T-cell (primary cell): ENCODE data around the gene CALCB.

- PRO-cap, 7 experiments: no peak in any of the 7 experiments
Measured at GRCh38 chr11:13008578-13008935, 559 bp upstream of the RASSF10 start.

GRCh38 chr11:13051331-13051738 is 42.2 kb downstream of the RASSF10 start:
- PRO-cap, 7 experiments: no peak in any of the 7 experiments

DNA sequence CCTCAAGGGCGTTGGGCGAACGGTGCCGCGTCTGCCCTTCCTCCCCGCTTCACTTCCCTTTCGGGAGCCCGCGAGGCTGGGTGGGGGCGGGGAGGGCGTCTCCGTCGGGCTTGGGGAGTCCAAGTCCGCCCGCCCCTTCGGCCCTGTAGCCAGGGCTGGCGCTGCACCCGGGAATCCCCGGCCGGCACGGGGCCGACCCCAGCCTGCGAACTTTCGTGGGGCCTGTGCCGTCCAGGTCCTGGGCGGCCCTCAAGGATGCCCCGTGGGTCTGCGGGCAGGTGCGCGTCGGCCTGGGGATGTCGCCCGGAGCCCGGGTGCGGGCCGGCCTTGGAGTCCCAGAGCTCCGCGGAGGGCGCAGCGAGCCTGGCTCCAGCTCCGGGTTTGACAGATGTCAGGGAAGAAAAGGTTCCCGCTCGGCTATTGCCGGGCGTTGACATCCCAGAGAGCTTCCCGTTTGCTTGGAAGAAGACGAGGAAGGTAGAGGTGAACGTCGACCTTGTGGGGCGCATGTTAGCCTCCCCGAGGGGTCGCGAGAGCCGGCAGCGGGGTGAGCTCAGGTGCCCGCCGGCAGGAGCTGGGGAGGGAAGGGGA is 920 bp downstream of the BMAL1 start:
- PRO-cap, 7 experiments: peak in 1 of 7 experiments; most common plus-strand start position 28 of the sequence (in 1); most common minus-strand start position 55 of the sequence (in 1)

- PRO-cap, 7 experiments: no peak in any of the 7 experiments
Measured at GRCh38 chr11:13350997-13352047, 73.7 kb downstream of the BMAL1 start.

- PRO-cap, 7 experiments: no peak in any of the 7 experiments
Measured at GRCh38 chr11:14484987-14485502, 14.6 kb downstream of the COPB1 start.

DNA sequence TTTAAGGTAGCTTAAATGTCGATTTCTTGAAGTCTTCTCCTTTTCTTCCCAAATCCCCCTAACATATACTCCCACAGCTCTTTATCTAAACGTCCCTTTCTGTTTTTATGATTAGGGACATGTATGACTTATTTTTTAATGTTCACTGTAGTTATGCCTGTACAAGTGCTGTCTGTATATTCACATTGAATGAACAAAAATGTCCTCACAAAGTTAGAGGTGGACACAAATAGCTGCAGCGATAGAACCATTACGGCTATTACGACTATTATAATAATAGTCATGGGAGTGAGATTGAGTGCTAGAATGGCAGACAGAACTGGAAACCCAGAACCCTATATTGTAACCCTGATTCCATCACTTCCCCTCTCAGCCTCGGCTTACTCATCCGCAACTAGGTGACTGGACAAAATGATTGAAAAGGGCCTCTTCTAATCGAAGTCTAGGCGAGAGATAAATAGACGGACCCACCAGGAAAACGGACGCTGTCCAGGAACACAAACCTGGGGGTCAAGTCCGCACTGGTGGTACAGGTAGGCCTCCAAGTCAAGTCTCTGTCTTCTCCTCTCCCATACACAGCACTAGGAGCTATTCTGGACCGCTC is 682 bp downstream of the PSMA1 start:
- PRO-cap, 7 experiments: peak in 3 of 7 experiments; most common plus-strand start position 360 of the sequence (in 3); most common minus-strand start position 308 of the sequence (in 1)

DNA sequence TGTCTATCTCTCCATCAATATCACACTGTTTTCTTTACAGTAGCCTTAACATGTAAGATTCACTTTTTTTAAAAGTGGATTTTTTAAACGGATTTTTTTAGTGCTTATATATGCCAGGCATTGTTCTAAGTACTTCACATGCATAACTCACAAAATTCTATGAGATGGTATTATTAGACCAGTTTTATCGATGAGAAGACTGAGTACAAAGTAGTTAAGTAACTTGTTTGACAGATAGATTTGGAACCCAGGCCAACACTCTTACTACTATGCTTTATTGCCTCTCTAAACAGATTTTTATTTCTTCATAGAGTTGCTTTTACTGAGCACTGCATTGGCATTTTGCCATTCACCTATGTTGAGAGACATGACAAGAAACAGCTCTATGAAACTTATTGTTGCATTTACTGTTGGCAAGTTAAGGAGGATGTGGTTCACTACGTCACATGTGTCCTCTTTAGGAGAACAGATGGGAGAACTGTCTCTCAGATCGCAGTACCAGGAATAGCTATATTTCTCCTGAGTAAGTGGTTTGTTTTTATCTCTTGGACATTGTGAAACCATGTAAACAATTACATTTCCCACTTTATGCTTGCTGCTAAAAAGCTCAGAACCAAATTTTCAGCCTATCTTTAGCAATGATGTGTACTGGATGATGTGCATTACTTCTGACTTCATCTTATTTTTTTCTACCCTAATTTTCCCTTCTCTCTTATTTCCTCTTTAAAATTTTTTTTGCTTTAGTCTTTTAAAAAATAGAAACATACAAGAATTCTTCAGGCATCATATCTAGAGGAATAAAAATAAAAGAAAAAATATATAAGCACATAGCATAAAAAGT is 34.7 kb upstream of the PSMA1 start:
- PRO-cap, 7 experiments: peak in 2 of 7 experiments; most common plus-strand start position 629 of the sequence (in 2); most common minus-strand start position 291 of the sequence (in 1)

- PRO-cap, 7 experiments: no peak in any of the 7 experiments
Measured at GRCh38 chr11:14584423-14585259, 59.0 kb upstream of the PDE3B start.

GRCh38 chr11:14633425-14634034 is 10.1 kb upstream of the PDE3B start:
- PRO-cap, 7 experiments: peak in 5 of 7 experiments; most common plus-strand start chr11:14633765 (in 1); most common minus-strand start chr11:14633617 (in 5)

GRCh38 chr11:14662312-14662708 is 18.7 kb downstream of the PDE3B start:
- PRO-cap, 7 experiments: no peak in any of the 7 experiments

DNA sequence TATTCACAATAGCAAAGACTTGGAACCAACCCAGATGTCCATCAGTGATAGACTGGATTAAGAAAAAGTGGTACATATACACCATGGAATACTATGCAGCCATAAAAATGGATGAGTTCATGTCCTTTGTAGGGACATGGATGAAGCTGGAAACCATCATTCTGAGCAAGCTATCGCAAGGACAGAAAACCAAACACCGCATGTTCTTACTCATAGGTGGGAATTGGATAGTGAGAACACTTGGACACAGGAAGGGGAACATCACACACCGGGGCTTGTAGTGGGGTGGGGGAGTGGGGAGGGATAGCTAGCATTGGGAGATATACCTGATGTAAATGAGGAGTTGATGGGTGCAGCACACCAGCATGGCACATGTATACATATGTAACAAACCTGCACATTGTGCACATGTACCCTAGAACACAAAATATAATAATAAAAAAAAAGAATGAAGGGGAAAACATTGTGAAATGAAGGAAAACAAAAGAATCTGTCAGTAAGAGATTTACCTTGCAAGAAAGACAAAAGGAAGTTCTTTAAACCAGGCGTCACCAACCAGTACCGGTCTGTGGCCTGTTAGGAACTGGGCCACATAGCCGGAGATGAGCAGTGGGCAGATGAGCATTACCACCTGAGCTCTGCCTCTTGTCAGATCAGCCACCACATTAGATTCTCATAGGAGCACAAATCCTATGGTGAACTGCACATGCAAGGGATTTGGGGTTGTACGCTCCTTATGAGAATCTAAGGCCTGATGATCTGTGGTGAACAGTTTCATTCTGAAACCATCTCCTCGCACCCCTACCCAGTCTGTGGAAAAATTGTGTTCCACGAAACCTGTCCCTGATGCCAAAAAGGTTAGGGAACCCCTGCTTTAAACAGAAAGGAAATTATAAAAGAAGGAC is 108.5 kb downstream of the CYP2R1 start:
- PRO-cap, 7 experiments: peak in 2 of 7 experiments; most common plus-strand start position 327 of the sequence (in 1)

DNA sequence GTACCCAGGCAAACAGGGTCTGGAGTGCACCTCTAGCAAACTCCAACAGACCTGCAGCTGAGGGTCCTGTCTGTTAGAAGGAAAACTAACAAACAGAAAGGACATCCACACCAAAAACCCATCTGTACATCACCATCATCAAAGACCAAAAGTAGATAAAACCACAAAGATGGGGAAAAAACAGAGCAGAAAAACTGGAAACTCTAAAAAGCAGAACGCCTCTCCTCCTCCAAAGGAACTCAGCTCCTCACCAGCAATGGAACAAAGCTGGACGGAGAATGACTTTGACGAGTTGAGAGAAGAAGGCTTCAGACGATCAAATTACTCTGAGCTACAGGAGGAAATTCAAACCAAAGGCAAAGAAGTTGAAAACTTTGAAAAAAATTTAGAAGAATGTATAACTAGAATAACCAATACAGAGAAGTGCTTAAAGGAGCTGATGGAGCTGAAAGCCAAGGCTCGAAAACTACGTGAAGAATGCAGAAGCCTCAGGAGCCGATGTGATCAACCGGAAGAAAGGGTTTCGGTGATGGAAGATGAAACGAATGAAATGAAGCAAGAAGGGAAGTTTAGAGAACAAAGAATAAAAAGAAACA is 46.7 kb downstream of the CYP2R1 start:
- PRO-cap, 7 experiments: no peak in any of the 7 experiments

- PRO-cap, 7 experiments: no peak in any of the 7 experiments
Measured at GRCh38 chr11:14974690-14975083, 2.5 kb upstream of the CALCA start.

DNA sequence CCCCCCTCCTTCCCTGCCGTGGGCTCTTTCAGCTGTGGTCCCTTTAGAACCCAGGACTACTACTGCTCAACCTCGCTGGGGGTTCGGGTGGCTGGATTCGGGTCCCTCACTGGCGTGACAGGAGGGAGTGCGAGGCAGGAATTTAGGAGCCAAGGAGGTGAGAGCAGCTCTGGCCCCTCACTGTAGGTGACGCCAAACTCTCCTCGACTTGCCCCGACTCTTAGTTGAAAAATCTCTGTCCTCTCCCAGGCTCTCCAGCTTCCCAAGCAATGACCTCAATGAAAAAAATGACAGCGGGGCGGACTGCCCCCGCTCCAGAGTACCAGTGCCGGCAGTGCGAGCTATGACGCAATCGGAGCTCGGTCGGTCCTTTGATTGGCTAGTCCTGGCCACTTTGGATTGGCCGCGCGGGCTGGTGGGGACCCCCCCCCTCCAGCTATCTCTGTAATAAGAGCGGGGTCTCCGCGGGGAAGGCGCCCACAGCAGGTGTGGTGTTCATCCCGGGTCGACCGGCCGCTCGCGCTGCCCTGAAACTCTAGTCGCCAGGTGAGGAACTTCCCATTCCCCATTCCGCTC is at the start of gene CALCB:
CALCB (plus strand) TSS at position 476 of the 576 bp plus-strand sequence.
- PRO-cap, 7 experiments: no peak in any of the 7 experiments

- PRO-cap, 7 experiments: no peak in any of the 7 experiments
Measured at GRCh38 chr11:15433875-15434284, 319.2 kb downstream of the INSC start.

DNA sequence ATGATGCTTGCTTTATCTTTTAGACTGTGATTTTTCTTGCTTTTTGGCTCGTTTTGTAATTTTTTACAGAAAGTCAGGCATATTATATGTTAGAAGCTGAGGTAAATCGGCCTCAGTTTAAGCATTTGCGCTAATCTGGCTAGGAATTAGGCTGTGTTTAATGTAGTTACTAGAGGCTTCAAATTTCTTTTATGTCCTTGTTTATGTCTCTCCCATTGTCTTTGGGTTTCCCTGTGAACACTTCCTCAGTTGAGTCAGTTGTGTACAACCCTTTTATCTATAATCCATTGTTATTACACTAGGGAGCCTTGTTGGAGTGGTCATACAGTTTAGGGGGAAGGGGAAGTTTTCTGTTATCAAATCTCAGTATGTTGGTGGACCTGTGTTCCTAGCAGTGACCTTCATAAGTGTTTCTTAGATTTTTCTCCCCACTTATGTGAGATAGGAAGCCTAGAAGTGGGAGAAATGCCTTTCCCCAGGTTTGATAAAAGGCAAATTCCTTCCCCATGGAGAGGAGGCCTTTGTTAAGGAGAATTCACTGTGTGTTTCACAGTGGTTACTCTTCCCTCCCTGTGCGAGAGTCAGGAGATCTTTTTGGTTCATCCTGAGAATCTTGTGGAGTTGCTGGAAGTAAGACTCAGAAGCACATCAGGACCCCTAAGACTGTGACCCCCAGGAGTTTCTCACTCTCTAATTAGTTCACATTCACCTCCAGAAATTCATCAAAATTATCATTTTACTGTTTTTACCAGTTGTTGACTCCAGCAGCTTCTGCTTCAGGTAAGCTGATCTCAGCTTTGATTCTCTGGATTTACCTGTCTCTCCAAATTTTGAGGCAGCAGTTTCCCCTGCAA is 437.6 kb downstream of the INSC start:
- PRO-cap, 7 experiments: no peak in any of the 7 experiments

DNA sequence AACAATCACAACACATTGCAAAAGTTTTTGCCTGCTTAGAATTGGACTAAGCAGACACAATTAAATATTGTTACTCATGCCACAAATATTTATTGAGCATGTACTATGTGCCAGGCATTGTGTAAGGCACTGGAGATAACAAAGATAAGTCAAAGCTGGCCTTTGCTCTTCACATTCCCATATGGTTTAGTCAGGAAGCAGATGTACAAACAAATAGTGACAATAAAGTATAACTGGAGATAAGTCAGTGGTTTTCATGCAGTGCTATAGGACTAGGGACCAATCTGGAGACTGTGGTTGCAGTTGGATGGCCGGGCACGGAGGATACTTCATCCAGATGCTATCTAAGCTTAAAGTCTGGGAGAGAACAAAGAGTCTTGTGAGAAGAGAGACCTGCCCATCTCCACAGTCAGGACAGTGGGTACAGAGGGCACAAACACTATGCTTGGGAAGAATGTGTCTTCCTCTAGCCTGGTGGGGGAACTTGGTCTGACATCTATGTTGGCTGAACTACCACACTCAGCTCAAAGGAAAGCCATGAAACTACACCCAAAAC is 550.8 kb downstream of the INSC start:
- PRO-cap, 7 experiments: no peak in any of the 7 experiments

- PRO-cap, 7 experiments: no peak in any of the 7 experiments
Measured at GRCh38 chr11:15910309-15911364, 445.7 kb downstream of the SOX6 start.

GRCh38 chr11:15947604-15948470 is 408.5 kb downstream of the SOX6 start:
- PRO-cap, 7 experiments: no peak in any of the 7 experiments

DNA sequence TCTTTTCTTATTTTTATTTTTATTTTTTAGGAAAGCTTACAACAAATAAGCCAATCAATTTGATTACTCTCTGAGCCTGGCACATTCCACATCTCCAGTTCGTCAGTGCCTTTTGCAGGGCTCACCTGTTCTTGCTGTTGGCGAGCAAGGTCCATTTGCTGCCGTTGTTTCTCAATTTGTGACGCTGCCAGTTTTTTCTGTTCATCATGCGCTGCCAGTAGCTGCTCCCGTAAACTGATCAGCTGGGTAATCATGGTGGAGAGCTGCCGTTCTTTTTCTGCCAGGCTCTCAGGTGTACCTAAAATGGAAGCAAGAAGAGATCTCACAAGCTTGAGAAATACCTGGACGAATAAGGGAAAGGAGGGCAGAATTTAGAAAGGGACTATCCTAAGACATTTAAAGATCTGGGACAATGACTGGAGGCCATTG is 169.7 kb downstream of the SOX6 start:
- PRO-cap, 7 experiments: no peak in any of the 7 experiments